ENCODE data around the gene GPR65.

DNA sequence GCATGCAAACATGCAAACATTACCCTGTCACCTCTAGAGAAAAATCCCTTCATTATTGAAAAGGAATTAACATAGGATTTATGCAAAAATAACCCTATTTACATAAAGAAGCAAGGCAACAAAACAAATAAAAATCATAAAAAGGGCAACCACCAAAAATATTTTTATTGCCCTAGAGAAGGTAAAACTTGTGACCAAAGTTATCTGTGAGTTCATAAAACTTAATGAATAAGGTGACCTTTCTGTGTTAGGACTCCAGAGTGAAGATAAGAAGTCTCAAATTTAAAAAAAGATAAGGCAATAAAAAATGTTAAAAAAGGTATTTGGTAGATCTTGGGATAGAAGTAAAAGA is 70.9 kb downstream of the TSHR start:
- PRO-cap = no peak

DNA sequence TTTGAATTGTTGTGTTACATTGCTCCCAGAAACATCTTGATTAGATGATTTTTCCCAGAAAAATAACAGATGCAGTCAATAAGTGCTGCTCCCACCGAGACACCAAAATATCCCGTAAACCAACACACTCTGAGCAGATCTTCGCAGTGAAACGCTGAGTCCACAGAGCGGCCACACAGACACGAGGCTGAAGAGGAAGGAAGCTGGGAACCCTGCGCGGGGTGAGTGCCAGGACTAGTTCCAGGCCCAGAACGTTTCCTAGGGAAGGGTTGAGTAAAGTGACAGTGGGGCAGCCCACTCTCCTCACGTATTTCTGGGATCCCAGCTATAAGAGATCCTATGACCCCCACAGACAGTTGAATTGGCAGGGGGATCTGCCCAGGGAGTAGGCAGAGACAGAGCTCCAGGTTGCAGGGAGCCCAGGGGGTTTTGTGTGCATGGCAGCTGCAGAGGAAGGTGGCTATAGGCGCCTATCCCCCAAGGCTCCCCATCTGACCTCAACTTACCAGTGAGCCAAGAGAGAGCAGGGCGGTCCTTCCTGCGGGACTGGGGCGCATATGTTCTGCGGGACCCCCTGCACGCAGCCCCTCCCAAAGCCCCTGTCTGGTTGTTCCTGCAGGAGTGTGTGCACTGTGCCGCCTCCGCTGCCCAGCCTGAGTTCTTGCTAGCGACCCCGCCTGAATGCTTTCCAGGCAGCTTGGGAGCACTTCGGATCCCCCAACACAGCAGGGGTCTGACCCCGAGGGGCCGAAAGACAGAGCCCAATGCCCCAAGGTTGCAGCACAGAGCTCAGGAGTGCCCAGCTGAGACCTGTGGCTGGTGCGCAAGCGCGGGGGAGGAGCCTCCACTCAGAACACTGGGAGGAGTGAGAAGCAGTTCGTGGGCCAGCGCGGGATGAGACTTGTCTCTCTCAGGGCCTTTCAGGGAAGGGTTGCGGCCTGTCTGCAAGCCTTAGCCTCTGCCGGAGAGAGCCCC is 50.9 kb downstream of the GTF2A1 start:
- PRO-cap = bidirectional peak, plus-strand start at position 276 of the sequence, minus-strand start at position 153 of the sequence; bidirectional peak, plus-strand start at position 868 of the sequence, minus-strand start at position 812 of the sequence

GRCh38 chr14:81203895-81204412 is 16.8 kb downstream of the GTF2A1 start:
- PRO-cap = no peak

GRCh38 chr14:81216313-81216727 is 4.4 kb downstream of the GTF2A1 start:
- PRO-cap = no peak

DNA sequence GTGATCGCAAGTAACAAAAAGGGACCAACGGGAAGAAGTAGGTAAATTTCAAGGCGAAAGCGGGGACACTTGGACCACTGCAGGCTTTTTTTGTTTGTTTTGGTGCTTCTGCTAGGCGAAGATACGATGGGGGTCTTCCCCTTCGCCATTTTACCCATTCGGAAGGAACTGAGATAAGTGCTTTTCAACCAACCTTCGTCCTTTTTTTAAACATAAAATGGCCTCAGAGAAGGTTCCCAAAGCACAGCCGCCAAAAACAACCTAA is 1.1 kb downstream of the GTF2A1 start:
- PRO-cap = no peak

DNA sequence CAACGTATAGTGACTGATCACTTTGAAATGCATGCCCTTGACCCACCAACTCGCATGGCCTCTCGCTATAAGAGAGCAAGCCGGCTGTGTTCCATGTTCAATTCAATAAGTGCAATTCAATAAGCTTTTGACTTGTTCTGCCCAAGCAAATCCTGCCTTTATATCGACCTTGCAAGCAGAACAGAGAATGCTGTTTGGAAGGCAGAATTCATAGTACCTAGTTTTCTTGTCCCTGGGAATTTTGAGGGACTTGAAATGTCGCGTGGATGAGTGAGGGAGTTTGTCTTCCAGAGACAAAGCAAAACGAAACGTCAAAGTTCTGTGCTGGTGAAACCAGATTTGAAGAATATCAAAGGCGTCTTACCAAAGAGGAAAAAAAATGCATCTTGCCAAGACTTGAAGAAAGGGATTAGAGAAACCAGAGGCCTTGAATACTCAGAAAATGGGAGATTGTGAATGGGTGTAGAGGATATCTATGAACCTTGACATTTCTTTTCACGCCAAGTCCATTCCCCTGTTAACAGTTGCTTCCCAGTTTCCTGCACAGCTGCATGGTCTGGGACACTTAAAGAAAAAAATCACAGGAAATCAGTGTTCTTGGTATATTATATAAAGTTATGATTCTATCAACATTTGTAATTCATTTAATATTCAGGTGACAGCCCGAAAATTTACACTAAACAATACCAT is 1.2 kb upstream of the GTF2A1 start:
- PRO-cap = no peak

DNA sequence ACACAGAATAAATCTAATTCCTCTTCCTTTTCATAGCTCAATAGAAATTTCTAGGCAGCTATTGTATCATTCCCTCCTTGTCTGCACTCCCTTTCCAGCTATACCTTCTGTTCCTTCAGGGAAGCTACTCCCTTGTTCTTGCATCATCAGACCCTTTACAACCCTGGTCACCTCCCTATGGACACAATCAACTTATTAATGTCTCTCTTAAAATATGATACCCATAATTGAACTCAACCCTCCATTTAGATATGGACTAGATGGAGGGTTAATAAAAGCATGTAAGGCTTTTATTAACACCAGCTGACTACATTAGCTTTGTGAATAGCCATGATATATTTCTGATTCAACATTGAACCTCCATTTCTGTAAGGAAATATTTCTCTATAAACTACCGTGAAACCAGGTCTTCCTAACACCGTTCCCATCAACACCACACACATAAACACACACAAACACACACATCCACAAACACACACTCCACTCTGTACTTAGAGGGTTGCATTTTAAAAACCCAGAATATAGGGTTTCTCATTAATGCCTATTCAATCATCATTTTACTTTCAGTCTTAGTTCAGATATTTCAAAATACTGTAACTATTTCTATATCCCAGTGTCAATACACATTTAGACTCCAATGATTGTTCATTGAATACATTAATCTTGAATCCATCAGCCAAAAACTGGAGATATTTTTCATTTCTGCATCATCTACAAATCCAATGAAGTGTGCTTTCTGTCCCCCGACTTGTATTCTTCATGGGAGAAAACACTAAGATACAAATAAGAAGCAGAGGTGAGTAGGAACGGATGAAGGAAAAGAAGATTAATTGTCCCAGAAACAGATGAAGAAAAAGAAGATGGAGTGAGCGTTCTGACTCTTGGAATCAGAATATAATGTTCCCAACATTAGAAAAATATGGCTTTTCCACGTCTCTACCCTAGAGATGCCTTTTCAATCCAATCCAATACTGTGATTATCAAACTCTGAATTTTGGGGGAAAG is 45.9 kb upstream of the GTF2A1 start:
- PRO-cap = no peak

GRCh38 chr14:81384531-81385372 is 15.4 kb downstream of the STON2 start:
- PRO-cap = no peak

DNA sequence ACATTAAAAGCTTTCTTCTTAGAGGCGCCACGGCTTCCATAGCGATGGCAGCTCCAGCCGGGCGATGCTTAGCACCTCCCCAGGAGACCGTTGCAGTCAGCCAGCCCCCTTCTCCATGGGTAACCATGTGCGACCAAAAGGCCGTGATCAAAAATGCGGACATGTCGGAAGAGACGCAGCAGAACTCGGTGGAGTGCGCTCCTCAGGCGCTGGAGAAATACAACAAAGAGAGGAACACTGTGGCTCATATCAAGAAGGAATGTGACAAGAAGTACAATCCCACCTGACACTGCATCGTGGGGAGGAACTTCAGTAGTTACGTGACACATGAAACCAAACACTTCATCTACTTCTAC is 12.7 kb upstream of the STON2 start:
- PRO-cap = no peak

GRCh38 chr14:81529398-81529859 is 4.2 kb downstream of the SEL1L start:
- PRO-cap = no peak

GRCh38 chr14:82387946-82388186 is 854.2 kb upstream of the SEL1L start:
- PRO-cap = bidirectional peak, plus-strand start at chr14:82388043, minus-strand start at chr14:82387721

DNA sequence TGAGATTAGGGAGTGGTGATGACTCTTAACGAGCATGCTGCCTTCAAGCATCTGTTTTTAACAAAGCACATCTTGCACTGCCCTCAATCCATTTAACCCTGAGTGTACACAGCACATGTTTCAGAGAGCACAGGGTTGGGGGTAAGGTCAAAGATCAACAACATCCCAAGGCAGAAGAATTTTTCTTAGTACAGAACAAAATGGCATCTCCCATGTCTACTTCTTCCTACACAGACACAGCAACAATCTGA is 1431.0 kb upstream of the FLRT2 start:
- PRO-cap = unidirectional peak, minus-strand start at position 59 of the sequence

DNA sequence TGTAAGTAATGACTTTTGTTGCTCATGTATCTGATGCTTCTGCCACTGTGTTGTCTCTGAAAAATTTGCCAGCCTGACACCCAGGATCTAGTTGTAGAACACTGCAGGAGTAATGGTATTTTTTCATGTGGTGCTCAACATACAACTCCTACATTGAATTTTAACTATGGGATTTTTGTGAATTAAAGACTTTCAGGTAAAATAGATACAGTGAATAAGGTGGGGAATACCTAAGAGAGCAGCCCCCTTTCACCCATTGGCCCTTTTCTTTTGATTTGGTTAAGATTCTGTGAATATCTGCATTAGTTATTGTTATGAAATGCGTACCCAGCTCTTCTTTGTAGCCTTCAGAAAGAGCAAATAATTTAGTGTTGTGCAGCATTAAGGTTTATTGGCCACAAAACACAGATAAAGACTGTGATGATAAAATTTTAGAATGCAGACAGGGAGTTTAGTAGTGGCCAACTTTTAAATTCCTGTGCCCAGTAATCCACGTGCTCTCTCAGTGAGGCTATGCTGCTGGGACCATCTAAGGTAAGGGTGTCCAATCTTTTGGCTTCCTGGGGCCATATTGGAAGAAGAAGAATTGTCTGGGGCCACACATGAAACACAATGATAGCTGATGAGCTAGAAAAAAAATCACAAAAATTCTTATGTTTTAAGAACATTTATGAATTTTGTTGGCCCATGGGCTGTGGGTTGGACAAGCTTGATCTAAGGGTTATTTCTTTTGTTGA is 23.1 kb downstream of the FLRT2 start:
- PRO-cap = no peak

DNA sequence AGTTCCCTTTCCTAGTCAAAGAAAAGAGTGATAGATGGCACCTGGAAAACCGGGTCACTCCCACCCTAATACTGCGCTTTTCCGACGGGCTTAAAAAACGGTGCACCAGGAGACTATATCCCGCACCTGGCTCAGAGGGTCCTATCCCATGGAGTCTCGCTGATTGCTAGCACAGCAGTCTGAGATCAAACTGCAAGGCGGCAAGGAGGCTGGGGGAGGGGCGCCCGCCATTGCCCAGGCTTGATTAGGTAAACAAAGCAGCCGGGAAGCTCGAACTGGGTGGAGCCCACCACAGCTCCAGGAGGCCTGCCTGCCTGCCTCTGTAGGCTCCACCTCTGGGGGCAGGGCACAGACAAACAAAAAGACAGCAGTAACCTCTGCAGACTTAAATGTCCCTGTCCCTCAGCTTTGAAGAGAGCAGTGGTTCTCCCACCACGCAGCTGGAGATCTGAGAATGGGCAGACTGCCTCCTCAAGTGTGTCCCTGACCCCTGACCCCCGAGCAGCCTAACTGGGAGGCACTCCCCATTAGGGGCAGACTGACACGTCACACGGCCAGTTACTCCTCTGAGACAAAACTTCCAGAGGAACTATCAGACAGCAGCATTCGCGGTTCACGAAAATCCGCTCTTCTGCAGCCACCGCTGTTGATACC is 782.6 kb downstream of the FLRT2 start:
- PRO-cap = no peak

GRCh38 chr14:87307186-87307505 is 685.8 kb downstream of the GALC start:
- PRO-cap = no peak

GRCh38 chr14:87949754-87950043 is 43.3 kb downstream of the GALC start:
- PRO-cap = no peak

DNA sequence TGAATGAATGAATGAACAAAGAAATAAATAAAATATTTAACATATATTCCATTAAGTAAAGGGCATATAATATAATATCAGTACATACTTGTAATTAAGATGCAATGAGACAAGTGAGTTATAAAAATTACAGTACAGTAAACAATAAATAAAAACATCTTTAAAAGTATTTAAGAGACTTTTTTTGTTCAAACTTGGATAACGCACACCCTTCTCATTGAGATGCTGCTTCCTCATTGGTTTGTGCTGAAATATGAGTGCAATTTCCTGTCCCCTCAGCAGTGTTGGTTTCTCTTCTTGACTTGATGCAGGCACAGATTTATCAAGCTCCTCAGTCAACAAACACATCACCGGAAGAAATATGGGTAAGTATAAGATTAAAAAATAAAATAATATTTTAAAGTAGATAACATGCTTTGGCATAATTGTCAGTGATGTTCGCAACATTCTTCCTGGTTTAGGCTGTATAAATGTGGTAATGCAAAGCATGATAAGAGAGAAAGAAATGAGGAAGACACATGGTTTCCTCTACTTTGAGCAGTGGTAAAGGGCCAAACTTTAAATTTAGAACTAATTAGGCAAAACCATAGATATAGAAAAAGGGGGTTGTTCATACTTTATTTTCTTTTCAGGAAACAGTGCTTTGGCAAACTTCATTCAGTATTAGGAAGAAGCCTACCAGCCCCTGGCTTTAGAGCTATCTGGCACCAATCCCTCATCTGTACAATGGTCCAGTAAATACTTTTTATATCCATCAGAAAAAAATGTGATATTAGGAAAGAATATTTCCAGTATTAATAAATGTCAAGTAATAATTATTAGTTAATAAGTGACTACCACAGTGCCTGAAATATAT is at the start of gene GPR65:
TSS of gene GPR65 (plus strand) at position 278 of the 856 bp plus-strand sequence.
- PRO-cap = unidirectional peak, plus-strand start at position 281 of the sequence; unidirectional peak, plus-strand start at position 316 of the sequence; unidirectional peak, plus-strand start at position 497 of the sequence

GRCh38 chr14:88189010-88189814 is 133.9 kb downstream of the KCNK10 start:
- PRO-cap = no peak

DNA sequence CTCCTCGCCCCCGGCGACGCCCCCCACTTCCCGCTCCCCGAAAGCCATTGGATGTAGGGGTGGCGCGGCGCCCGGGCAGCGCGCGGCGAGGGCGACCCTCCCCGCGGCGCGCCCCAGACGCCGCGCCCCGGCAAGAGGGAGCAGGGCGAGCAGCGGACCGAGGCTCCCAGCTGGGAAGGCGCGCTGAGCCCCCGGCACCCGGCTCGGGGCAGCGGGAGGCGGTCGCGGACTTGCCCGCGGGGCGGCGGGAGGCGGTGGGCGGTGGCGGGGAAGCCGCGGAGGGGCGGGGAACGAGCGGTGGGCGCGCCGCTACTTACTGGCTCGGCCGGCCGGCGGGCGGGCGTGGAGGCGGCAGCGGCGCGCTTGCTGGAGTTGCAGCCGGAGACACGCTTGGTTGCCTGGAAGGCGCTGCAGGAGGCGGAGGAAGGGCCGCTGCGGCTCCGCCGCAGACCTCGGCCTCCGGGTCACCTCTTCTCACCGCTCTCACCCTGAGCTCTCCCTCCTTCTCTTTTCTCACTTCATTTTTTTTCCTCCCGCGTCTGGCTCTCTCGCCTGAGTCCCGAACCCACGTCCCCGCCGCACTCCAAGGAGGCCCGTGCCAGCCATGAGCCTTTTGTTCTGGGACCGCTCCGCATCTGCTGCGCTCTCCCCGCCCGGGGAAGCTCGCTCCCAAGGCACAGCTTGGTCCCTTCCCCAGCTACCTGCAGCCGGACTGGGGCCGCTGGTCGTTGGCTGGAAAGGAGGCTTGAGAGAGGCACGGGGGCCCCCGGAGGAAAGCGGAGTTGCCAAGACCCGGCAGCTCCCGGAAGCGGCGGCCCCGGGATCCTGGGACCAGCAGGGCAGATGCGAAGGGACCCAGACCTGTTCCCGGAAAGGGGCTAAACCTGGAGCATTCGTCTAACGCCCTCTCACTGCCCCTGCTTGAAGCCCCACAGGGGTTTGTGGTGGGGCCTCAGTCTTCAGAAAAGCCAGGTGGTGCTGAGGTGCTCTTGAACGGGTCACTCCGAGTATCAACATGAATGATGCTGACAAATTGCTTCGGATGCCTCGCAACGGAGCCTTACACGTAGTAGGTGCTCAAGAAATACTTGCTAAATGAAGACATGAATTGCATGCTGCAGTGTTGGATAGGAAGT is 629 bp upstream of the KCNK10 start:
- PRO-cap = no peak

DNA sequence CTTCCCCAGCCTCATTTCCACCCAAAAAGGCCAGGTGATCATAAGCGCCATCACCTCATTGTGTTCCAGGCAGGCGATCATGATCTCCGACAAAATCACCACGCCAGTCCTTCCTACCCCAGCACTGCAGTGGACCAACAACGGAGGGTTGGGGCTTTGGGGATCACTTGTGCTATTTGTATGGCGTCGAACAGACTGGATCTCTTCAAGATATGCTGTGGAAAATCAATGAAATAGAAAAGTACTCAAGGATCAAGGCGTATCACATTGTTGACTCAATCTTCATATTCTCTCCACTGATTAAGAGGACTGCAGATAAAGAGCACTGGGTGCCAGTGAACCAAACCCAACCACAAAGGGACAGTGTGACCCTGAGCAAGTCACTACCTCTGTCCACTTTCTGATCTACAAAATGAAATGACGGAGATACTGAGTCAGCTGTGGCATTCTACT is 83.4 kb downstream of the SPATA7 start:
- PRO-cap = no peak